Epithelial cell of esophagus (primary cell): ENCODE data around the gene TCERG1.

GRCh38 chr5:142925474-142926252 is 155.5 kb downstream of the ARHGAP26 start:
- RRBS = no CpG with 5 or more reads among the region's 4 CpGs

DNA sequence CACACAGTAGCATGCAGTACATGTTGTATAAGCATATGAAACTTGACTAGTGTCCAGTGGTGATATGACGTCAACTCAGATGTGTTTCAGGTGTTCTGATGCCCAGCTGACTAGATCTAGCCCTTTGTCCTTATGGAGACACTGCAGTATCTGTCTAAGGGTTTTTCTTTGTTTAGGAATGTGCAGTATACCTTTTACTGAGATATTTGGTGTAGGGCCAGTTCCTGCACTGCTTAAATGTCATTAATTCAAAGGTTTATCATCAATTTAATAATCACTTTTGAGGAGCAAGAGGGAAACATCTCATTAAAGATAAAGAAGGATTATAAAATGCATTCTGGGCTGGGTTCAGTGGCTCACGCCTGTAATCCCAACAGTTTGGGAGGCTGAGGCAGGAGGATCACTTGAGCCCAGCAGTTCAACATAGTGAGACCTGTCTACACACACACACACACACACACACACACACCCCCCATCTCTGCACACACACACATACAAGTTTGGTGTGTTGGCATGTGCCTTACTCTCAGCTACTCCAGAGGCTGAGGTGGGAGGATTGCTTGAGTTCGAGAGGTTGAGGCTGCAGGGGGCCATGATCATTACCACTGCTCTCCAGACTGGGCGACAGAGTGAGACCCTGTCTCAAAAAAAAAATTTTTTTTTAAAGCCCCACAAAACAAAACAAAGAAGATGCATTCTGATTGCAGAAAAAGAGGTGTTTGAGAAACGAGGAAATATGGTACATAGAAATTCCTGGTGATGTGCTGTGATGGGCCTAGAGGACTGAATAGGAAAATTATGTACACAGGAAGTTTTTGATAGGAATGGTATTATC is 184.7 kb downstream of the ARHGAP26 start:
- RRBS = no CpG with 5 or more reads among the region's 5 CpGs

DNA sequence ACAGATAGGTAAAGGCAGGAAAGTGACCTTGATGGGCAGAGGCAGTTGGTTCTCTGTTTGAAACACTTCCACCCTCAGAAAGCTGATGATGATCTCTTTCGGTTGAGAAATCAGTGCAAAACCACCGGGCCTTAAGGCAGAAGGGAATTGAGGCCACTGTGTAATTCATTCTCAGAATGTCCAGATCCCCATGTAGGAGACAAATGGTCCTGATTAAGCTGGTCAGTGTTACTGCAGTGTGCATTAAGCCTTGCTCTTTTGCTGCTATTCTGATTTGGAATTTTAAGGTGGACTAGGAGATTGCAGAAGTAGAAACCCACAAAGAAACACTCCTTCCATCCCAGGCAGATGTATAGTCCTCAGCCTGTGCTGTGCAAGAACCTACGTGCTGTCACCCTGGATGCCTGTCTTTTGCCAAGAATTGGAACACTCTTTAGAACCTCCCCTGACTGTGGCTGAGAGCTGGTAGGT is 255.2 kb downstream of the ARHGAP26 start:
- RRBS = no CpG with 5 or more reads among the region's 3 CpGs

DNA sequence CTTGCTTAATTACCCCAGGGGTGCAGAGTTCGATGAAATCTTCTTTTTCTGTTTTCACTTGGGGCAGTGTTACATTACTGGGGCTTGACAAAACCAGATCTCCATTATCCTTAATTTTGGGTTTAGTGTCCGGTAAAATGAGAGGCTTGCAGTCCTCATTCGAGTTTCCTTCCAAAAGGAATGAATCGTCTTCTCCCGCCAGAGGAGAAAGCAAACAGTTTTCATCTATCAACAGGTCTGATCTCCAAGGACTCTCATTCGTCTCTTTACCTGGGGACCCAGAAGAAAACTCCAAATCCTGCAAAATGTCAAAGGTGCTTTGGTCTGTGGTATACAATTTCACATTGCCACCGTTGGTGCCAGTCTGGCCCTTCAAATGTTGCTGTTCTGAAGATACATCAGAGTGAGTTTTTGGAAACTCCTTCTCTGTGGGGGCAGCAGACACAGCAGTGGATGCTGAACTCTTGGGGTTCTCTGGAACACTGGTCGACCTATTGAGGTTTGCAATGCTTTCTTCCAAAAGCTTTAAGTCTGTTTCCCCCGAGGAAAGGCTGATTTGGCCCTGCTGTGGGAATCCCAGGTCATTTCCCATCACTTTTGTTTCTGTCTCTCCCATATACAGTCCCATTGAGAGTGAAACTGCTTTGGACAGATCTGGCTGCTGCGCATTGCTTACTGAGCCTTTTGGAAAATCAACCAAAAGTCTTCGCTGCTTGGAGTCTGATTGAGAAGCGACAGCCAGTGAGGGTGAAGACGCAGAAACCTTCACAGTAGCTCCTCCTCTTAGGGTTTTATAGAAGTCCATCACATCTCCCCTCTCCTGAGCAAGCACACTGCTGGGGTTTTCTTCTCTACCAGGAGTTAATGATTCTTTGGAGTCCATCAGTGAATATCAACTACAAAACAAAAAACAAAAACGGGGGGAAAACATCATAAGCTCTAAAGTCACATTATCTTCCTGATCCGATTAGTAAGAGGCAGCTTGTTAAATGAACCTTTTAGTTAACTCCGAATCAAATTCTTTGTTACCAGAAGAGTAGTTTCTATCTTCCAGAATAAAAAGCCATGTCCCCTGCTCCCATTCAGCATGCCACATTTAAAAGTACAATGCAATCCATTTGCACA is 3.2 kb downstream of the NR3C1 start:
- RRBS = no CpG with 5 or more reads among the region's 16 CpGs

GRCh38 chr5:143405535-143405792 is 2.0 kb upstream of the NR3C1 start:
- RRBS = no CpG with 5 or more reads among the region's 10 CpGs

GRCh38 chr5:143582921-143583428 is 179.5 kb upstream of the NR3C1 start:
- RRBS = no CpG with 5 or more reads among the region's 7 CpGs

GRCh38 chr5:143791941-143792831 is 19.8 kb upstream of the HMHB1 start:
- RRBS = no CpG with 5 or more reads among the region's 10 CpGs

DNA sequence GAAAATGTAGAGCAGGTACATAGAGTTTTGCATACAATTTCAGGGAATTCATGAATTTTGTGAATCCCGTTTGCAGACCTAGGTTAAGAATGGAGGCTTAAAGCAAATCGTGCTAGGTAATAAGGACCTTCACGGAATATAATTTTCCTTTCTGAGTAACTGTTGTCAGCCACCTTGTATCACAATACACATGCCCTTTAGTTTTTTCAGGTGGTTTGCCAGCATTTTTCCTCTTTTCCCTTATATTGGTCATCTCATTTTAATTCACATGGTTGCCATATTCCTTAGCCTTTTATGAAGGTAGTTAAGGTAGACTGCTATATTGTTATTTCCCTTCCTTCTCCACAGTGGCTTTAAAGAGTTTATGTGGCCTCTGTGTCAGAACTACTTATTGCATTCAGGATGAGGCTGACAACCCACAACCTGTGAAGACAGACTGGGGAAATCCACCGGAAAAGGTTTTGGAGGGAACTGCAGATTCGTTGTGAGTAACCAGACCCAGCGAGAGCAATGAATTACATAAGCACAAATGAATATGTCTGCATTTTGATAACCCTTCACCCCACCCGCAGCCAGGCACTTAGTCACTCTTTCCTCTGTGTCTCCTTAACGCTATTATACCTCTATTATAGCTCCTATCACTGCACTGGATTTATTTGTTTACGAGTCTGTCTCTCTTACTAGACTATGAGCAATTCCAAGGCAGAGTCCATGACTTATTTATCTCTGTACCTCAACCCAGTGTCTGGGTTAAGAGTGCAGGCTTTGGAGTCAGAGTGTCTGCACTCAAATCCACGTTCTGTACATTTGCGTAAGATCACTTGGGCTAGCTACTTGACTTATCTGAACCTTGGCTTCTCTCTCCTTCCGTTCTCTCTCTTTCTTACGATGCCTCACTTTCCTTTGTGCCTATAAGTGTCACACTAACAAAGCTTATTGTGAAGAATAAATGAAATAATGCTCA is 19.1 kb downstream of the KCTD16 start:
- RRBS = no CpG with 5 or more reads among the region's 13 CpGs

DNA sequence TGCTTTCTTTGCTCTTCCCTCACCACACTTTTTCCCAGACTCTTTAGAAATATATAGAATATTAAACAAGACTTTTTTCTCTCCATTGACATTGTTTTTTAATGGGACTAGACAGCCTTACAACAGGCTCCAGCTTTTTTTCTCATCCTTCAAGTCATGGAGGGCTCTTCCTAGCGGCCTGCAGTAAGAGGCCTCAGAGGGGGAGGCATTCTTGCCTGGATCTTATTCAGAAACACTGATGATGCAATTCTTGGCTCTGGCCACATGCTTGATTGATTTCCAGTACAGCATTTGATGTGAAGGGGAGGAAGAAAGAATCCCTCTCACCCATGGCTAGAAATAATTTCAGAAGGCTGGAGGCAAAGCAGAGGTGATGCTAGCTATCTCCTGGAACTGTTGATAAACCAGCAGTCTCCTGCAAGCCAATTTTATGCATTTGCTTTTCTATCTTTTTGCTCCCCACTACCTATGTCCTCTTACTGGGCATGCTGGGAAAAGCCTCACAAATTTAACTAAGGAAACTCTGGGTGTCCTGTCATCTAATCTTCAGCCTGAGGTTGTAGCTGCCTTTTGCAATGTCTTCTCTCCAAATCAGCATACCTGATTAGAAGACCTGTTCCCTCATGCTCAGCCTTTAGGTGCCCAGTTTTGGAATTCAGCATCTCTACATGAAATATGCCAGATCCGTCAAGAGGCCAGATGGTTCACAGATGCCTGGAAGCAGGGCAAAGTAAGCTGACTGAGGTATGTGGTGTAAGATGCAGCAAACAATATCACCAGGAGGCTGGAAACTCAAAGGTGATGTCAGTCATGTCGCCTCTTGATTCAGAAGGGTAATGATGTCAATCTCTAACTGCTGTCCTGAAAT is 324.6 kb downstream of the PRELID2 start:
- RRBS = no CpG with 5 or more reads among the region's 3 CpGs

DNA sequence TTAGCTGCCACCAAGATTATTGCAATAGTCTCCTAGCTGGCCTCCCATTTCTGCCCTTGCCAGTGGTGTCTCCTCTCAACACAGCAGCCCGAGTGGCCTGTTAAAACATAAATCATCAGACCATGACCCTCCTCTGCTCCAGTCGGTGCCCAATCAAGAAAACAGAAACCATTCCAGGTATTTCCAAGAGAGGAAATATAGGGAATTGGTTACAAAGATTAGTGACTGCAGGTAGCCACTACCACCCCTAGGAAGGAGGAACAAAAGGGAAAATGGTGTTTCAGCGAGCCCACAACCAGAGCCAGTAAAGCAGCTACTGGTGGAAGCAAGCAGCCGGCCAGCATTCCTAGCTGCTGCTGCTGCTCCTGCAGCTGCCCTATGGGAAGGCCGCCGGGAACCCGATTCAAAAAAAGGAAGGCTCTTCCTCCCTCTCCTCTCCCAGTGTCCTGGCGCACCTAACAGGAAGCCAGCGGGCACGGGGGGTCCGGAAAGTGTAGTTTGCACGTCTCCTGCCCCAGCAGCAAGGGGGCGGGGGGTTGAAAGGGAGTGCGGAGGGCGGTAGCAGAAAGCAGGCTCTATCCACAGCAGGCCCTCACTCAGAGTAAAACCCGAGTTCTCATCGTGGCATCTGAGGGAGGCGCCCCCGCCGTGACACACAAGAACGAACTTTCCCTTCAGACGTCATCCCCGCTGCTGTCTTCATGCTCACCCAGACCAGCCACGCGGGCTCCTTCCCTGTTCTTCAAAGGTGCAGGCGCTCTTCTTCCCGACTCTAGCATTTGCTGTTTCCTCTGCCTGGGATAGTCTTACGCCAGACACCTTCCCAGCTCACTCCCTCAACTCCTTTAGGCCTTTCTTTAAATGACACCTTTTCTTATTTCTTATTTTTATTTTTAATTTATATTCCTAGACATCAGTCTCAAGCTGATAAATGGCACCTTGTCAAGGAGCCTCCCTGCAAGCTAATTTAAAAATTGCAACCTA is 16.5 kb downstream of the GRXCR2 start:
- RRBS = 3% methylated on average over 7 of the region's 28 CpGs

GRCh38 chr5:145942137-145942602 is 5.8 kb downstream of the SH3RF2 start:
- RRBS = no CpG with 5 or more reads among the region's 3 CpGs

DNA sequence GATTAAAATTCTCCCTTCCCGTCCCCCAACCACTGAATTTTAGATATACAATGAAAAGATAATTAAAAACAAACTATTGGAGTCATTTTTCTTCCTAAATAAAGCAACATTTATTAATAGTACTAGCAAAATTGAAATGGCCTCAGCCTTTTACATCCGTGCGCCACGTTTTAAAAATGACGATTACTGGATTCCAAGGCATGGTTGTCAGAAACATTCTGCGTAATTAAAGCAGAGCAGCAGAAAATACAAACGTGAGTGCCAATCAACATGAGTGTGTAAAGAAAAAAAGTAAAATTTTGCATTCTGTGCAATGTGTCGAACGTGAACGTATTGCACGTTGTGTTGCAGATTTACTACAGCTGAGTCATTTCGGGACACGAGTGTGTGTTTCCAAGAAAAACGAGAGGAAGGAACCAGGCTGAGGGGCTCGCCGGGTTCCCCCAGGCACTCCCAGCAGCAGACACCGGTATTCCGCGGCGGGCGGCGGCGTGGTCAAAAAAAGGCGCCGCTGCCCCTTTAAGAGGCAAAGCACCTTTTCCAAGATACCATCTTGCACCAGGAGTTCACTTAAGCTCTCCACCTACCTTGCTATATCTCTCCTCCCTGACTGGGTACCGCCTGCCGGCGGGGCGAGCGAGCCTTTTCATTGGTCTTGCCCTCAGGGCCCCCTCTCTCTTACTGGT is 418 bp upstream of the RBM27 start:
- RRBS = no CpG with 5 or more reads among the region's 30 CpGs

DNA sequence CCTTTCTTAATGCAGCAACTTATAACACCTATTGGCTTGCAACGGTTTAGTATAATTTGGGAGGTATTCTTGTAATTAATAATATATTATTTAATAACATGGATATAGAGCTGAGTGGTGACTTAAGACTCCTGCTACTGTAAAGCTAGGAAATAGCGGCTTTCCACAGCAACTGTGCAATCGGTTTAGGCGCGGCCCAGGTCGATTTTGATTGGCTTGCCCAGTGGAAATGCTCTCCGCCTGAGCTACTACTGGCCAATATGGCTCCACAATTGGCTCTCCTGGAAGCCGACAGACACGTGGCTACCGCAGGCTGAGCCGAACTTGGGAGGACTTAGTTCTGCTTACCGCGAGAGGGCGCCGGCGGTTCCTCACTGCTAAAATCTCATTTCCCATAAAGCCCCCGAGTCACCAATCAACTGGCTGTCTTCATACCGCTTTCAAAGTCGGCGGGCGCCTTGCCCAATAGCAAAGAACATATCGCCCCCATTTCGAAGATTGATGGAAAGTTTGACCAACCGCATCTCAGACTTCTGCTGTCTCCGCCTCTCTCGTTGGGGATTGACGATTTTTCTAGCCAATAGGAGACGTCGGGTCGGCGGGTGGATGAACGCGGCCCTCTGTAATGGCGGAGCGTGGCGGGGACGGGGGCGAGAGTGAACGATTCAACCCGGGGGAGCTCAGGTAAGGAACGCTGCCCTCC is at the start of gene TCERG1:
Gene TCERG1 (plus strand): TSS at position 609 of the 703 bp plus-strand sequence.
- RRBS = 0% methylated on average over 2 of the region's 41 CpGs

DNA sequence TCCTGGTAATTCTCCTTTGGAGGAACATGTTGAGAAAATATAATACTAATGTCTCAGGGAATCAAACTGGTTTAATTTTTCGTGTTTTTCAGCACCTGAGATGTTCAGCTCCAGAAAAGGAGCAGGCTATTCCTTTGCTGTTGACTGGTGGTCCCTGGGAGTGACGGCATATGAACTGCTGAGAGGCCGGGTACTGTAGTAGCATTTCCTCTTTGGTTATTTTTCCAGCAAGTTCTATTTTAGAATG is 126.5 kb downstream of the STK32A start:
- RRBS = no CpG with 5 or more reads among the region's 3 CpGs

DNA sequence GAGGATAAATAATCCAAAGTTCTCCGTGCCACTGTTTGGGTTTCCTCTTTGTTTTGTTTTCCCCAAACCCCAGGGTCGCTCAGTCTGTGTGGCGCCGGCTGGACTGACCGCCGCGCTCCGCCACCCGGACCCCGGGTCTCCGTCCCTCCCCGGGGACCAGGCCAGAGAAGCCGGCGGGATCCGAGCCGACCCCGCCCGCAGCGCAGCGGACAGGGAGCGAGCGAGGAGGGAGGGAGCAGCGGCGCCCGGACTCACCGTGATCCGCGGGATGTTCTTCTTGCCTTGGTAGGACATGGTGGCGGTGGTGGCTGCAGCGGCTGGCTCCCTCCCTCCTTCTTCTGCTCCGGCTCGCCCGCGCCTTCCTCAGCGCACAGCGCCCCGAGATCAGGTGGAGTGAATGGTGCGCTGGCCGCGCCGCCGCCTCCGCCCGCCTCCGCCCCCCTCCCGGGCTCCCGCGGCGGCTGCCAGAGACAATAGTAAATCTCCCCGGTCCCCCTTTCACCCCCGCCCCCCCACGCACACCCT is 56.5 kb downstream of the DPYSL3 start:
- RRBS = 1% methylated on average over 15 of the region's 52 CpGs

GRCh38 chr5:147483828-147484783 is 25.8 kb downstream of the DPYSL3 start:
- RRBS = no CpG with 5 or more reads among the region's 8 CpGs

DNA sequence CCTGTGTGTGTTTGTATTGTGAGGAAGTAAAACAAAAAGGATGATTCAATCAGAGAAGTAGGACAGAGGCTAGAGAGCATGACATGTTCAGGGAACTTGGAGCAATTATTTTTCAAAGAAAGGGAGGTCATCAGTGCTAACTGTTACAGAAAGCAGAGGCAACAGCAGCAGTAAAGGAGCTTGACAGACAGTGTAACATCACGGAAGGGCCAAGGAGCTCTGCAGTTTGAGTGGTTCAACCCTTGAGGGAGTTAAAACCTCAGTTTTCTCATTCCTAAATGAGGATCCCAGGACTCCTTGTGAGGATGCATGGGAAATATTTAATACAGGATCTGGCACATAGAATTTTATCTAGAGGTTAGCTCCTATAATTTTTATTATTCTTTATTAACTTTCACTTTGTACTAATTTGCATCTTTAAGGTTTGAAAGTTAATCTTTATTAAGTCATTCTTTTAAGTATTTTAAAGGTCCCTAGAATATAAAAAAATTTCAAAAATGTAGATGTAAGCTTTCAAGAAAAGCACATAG is 13.0 kb downstream of the SPINK1 start:
- RRBS = no CpG with 5 or more reads among the region's 1 CpG

- RRBS = no CpG with 5 or more reads among the region's 1 CpG
These were observed 34.0 kb downstream of the SPINK5 start for GRCh38 chr5:148097834-148098134.

DNA sequence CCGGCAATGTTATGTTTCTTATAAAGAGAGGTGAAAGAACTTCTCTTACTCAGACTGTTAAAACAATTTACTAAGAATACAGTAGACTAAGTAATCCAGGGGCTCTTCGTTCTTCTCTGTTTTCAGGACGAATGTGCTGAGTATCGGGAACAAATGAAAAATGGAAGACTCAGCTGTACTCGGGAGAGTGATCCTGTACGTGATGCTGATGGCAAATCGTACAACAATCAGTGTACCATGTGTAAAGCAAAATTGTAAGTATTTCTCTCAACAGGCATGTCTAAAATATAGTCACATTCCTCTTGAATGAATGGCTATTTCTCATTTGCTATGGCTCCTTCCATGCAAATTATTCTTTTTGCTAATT is 50.1 kb upstream of the SPINK14 start:
- RRBS = no CpG with 5 or more reads among the region's 7 CpGs